Epithelial cell of esophagus (primary cell): ENCODE data around the genes EIF2S1, TMEM229B, VTI1B, RDH11 and RAD51B.

- RRBS, result no CpG with 5 or more reads among the region's 12 CpGs
Measured at GRCh38 chr14:65070319-65070885, 31.9 kb downstream of the MAX start.

DNA sequence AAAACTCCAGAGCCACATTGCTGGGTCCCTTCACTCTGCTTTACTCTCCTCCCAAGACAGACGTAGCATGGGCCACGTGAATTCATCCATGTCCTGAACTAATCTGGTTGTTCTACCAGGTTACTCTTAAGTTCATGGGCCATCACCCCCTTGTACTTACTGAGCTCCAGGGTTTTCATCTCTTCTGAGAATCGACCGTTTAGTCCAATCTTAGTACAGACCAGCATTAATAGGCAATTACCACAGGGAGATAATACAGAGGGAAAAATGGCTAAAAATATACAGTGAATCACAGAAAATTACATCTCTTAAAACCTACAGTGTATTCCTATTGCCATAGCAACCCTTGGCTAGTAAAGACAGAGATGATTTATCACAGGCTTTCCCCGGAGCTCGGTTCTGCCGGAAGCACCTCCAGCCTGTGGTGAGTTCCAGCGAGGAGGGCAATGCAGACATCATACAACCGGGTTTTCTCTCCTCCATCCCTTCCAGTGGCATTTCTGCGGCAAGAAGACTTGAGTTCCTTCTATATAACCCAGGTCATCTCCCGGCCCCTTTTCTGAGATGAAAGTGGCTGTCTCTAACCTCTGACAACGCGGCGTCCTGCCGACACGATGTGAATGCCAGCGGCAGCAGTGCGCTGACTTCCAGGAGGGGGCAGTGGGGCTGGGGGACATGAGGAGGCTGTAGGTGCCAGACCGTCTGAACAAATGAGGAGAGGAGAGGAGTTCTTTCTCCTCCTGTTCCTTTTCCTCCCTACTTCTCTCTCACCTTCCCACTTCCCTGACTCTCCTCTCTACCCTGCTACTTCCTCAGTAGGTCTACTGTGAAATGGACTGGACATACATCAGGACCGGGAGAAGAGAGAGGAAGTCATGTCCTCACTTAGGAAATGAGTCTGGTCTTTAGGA is 68.4 kb upstream of the MAX start:
- RRBS, result 15% methylated on average over 4 of the region's 20 CpGs

GRCh38 chr14:65287018-65288198 is 125.1 kb upstream of the FUT8 start:
- RRBS, result 65% methylated on average over 3 of the region's 34 CpGs

DNA sequence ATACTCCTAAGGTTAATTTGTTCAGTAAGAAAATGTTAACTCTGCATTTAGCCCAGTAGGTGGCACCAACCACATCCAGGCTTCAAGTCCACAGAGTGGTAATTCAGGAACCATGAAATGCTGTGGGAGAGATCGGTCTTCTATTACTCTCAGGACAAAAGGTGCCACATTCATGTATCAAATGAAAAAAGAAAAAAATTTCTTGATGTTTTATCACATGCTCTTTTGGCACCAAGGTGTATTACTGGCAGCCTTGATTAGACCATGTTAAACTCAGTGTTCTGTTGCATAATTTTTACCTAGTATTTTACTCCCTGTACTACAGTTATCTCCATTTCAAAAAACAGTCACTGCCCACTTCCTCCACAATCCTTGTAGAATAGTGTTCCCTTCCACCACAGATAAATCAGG is 9.4 kb downstream of the CCDC196 start:
- RRBS, result no CpG with 5 or more reads among the region's 1 CpG

GRCh38 chr14:66662707-66663363 is 154.9 kb downstream of the GPHN start:
- RRBS, result no CpG with 5 or more reads among the region's 4 CpGs

GRCh38 chr14:67360136-67360643 is at the start of gene EIF2S1:
TSS of gene EIF2S1 (plus strand) at chr14:67360328.
- RRBS, result 2% methylated on average over 10 of the region's 35 CpGs

DNA sequence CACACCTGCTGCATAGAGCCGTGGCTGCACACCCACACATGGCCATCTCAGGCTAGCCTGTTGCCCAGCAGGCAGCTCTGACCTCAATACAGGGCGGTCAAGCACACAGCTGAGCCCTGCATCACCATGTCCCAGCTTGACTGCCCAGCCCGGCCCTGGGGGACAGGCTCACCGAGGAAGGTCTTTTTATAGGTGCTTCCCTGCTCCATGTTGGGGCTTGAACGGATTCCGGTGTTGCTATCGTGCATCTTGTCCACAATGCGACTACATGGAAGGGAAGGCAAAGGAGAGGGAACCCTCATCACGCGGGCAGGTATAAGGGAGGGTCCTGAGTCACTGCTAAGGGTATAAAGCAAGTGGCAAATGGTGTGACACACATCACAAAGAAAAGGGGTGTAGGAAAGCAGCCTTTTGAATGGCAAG is 19.0 kb downstream of the PLEK2 start:
- RRBS, result 75% methylated on average over 4 of the region's 10 CpGs

DNA sequence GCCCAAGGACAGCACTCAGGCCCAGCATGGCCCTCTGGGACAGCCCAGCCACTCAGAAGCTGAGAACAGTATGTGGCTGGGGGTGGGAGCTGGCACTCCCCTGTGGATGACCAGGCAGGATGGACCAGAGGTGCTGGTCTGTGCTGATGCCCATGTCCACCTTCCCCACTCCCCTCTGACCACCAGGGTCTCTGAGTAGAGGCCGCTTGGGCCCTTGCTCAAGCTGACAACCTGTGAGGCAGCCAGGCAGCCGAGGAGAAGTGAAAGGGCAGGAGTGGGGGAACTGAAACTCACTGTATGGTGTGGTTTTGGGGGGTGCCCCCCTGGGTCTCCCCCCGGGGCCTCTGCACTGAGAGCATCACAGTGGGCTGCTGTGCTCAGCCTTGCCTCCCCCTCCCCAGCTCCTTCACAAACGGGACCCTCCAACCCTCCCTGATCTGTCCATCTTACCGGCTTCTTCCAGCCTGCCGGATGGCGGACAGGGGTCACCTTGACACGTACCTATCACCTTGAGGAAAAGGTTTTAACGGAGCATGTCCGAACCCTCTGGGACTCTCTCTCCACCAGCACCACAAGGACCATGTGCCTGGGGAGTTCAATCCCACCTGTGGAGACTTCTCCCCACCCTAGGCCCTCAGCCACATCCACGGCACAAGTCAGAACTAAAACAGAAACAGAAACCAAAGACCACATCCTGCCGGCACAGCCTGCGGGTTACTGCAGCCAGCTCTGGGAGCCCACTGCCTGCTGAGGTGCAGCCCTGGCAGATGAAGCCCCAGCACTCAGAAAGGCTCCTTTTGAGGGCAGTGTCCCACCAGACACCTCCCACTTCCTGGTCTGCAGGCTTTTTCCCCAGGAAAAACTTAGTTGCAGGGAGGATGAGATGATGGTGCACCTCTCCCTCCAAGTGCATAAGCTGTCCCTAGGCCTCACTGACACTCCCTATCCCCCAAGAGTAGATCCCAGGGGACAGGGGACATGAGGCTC is at the start of gene TMEM229B:
Gene TMEM229B, minus strand, starts transcription at position 664 of the 987 bp plus-strand sequence.
- RRBS, result no CpG with 5 or more reads among the region's 13 CpGs

DNA sequence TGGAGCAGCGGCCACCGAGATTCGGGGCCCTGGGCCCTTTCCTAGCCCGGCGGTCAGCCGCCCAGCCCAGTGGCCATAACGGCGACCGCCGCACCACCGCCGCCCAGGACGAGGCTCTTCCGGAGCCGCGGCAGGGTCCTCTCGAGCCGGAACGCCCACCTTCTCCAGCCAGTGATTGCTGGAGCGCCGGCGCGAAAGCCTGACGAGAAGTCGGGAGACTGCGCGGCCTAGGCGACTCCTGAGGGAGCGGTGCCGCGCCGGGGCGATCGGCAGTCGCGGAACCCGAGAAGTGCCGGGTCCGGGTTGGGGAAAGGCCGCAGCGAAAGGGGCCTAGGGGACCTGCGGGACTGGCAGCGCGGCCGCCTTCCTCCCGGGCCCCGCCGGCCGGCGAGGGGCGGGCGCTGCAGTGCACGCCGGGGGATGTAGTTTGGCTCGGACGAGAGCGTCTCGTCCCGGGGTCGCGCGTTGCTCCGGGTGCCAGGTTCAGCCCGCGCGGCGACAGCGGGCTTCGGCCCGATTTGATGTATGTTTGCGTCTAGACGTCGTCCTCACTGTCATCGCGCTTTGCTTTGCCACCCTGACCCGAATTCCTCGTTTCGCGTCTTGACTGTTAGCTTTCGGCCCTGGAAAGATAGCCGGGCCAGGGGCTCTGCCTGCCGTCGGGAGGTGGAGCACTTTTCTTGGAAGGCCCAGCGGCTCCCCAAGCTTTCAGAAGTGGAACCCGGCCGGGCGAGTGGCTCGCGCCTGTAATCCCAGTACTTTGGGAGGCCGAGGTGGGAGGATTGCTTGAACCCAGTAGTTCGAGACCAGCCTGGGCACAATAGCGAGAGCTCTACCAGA is at the start of gene VTI1B:
Gene VTI1B, minus strand, starts transcription at position 129 of the 840 bp plus-strand sequence.
- RRBS, result 1% methylated on average over 44 of the region's 92 CpGs

GRCh38 chr14:67694649-67695249 is 815 bp downstream of the RDH11 start:
- RRBS, result no CpG with 5 or more reads among the region's 15 CpGs

GRCh38 chr14:67695250-67696191 is at the start of gene RDH11:
TSS of gene RDH11 (minus strand) at chr14:67695764.
- RRBS, result 2% methylated on average over 7 of the region's 31 CpGs

DNA sequence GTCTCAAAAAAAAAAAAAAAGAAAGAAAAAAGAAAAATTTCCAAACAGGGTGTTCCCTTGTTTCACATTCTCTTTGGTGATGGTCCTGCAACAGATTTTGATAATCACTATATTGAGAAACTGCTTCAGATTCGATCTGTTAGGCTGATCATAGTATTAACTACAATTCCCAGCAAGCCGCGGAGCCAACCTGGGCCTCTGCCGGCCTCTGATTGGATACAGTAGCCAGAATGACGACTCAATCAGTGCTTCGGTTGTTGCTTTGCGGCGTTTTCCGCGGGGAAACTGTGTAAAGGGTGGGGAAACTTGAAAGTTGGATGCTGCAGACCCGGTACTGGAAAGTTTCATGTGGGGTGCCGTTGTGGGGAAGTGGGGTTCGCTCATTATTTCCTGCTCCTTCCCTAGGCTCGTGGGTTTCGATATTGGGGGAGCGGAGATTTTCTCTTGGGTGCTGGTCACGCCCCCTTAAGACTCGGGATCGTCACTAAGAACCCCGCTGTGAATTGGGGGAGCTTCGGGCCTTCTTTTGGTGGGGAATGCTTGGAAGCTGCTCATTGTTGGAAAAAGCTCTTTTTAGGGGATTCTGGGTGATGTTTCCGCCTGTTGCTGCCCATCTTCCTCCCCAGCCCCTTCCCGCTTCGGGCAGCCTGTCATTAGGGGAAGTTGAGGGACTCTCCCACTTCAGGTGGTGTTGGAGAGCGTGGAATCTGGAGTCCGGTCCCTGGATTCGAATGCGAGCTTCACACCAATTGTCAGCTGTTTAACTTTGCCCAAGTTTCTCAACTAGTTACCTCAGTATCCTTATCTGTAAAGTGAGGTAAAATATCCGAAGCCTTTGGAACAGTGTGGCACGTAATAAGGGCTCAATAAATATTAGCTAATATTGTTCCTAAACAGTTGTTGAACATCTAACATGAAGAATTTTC is at the start of gene RAD51B:
Gene RAD51B, plus strand, starts transcription at position 257 of the 926 bp plus-strand sequence.
- RRBS, result no CpG with 5 or more reads among the region's 30 CpGs

DNA sequence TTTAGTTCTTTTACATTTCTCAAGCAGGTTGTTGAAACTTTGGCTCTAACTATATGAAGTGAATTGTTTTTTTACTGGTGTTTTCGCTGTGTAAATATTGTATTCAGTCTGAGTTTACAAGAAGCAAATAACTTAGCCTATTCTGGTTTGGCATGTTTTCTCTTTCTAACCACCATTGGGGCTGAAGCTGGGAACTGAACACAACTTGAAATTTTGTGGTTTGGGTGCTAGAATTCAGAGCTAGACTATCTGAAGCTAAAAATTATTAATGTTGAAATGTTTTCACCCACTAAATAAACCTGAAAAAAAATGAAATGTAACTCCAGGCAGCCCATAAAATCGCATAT is 37.2 kb downstream of the RAD51B start:
- RRBS, result no CpG with 5 or more reads among the region's 2 CpGs

GRCh38 chr14:67888292-67888683 is 68.7 kb downstream of the RAD51B start:
- RRBS, result no CpG with 5 or more reads among the region's 1 CpG

DNA sequence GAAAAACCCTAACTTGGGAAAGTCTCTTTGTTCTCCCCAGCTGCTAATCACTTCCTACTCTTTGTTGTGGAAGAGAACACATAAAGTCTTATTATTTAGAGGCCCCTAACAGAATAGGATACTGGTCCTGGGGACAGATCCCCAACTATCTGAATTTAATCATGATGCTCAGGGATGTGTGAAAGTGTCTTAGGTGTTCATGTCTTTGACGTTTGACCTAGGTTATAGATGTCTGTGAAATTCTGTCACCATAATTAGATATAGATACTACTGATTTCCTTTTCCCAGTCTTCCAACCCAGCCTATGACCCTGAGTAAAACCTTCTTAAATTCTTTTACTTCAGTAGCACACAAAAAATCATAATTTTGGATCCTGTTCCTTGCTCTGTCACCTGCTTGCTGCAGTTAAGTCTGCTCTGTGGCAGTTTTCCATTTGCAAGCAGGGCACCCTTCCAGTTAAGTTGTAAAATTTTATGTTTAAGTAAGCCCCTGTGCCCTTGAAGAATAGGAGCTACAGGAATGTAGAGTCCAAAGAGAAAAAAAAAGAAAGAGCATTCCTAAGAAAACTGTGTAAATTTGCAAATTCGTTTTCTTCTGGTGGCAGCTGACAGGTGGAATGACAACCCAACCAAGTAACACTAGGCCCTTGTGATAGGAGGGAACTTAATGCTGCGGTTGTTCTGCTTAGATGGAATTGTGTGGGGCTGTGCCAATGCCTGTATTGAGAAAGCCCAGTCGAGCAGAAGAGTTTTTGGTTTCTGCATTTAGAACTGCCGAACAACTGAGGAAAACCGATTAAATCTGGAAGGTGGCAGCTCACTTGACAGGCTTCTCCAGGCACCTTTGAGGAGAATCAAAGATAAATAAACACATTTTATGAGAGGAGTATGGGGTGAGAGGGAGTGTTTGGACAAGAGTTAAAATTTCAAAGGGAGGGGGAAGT is 279.8 kb downstream of the RAD51B start:
- RRBS, result no CpG with 5 or more reads among the region's 6 CpGs

DNA sequence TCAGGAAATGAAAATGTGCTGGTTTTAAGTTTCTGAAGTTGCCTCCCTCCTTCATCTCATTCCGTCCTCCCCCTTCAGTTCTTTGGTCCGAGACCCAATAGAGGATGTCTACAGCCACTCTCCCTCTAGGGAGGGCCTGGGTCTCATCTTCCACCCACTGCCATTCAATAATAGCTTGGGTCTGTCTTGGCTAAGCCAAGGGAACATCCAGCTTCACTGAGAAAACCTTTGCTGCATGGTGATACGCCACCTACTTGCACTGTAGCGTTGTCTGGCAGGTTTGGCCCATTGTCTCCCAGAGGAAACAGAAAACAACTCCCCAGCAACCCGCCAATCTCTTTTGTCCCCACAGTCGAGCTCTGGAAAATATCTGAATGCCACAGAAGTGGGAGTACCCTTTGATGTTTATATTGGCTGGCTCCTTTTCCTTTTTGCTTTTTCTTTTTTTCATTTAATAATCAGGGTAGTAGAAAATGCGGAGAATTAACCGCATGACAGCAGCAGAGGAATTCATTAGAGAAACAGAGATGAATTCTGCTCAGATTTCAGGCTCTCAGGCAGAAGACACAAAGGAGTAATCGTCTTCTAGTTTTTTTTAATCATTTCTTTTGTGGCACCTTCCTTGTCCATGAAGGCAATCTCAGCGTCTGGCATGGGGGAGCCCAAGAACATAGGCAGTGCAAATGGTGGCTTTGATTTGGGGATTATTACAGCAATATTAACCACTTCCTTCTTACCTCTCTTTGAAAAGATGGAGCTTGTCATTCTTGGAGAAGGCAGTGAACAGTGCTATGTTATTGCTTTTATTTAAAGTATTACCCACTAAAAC is 380.2 kb downstream of the RAD51B start:
- RRBS, result no CpG with 5 or more reads among the region's 10 CpGs

DNA sequence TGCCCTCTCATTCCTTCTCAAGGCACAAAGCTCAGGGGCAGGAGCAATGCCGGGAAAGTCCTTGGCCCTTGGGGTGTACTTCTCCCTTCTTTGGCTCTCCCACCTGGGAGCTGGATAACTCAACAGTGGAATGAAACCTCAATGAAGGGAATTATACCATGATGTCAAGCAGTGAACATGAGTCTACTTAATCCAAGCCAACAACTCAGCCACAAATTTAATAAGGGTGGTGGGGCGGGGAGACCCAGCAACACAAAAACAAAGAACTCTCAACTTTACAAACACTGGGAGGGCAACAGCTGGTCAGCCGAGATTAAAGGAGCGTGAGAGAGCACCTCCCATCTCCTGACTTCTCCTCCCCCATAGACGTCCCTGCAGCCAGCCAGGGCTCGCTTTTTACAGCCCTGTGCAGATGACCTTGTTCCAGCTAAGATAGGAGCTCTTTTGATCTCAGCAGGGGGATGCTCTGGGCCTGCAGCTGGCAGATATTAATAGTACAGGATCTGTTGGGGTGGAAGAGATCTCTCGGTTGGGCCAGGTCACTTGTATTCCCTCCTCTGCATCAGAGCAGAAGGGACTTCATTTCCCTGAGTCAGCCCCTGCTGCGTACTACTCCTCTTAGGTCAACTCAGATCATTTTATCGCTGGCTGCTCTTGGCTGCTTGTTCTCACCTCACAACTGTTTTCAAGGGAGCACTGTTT is 475.7 kb downstream of the RAD51B start:
- RRBS, result no CpG with 5 or more reads among the region's 9 CpGs

DNA sequence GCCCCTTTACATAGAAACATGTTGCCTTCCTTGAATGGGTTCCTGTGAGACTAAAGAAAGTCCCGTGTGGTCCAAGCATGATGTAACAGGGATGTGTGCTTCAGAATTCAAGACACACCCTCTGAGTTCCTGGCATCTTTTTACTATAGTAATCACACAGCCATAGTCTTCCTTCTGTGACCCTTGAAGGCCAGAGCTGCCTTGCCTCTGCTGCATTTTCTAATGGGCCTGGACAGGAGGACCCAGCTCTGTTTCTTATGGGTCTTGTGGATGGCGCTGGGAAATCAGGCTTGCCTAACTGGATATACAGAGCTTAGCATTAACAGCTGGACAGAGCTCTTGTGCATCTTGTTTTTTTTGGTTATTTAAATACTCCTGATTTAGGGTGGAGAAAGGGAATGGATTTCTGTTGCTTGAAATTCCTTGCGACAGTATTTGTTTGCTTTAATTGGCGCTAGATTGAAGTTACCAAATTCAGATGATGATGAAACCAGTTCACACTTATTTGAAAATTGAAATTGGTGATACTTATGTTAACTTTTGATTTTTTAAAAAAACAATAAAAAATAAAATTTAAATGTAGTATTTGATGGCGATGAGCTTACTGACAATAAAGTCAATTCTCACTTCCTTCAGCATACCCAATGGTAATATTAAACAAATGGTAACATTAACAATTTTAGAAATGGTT is 340.9 kb downstream of the ZFP36L1 start:
- RRBS, result no CpG with 5 or more reads among the region's 5 CpGs

DNA sequence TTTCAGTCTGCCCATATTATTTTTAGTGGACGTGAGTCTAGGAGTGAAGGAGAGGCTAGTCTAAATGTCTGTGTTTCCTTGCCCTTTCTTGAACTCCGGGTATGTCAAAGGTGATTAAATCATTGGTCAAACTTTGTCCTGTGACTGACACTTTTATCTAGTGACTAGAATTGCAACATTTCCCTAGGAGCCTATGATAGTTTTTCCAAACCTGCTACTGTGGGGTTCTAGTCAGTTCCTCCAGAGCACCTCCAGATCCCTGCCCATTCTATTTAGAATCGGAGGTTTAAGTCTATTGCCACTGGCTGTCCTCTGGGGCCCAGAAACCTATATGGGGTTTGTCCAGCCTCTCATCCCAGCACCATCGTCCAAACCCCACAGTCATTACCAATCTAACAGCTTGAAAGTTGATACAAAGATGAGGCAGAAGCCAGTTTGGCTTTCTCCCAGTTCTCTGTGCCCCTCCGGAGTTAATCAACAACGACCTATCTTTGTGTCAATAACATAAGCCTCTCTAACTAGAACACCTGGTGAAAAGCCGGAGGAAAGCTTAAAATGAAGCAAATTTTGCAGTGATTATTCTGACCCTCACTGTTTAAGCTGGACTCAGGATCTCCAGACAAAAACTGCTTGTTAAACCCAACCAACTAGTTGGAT is 306.7 kb downstream of the ZFP36L1 start:
- RRBS, result 47% methylated on average over 3 of the region's 7 CpGs

DNA sequence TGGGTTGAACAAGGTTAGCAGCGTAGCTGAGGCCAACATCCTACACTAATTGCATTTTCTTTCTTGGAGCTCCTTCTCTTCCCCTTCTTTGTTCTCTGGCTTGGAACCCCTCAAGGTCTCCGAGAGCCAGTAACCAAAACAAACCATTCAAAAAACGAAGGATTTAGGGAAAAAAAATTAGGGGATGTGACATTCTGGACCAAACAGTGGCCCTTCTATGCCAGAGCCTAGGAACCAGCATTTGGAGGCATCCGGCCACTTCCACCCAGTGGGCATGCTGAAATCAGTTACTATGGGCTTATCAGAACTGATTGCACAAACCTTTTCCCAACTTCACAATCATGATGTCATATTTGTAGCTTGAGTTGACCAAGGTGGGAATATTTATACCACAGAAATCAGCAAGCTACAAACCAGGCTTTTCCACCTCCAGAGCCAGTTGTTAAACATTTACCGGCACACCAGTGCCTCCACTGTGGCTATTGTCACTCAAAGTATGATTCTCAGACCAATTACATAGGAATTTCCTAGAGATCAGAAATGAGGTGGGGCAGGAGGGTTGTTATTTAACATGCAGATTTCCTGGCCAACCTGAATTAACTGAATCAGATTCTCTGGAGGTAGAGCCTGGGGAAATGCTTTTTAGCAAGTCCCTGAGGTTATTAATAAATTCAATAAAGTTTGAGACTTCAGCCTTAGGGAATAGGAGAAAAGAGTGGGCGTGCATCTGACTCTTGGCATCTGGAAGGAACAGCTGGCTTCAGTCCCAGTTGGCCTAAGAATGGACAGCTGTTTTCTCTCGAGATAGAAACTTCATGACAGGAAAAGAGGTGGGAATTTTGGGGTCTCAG is 273.9 kb downstream of the ZFP36L1 start:
- RRBS, result no CpG with 5 or more reads among the region's 7 CpGs